ENCODE measurements around a stretch of chr1.

- PRO-cap, 8 experiments: no peak in any of the 8 experiments
Observed at GRCh38 chr1:183291686-183292326, 105.7 kb downstream of the LAMC2 start.

DNA sequence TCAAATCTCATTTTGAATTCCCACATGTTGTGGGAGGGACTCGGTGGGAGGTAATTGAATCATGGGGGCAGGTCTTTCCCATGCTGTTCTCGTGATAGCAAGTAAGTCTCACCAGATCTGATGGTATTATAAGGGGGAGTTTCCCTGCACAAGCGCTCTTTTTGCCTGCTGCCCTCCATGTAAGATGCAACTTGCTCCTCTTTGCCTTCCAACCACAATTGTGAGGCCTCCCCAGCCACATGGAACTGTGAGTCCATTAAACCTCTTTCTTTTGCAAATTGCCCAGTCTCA lies 106.4 kb downstream of the NMNAT2 start:
- PRO-cap, 8 experiments: no peak in any of the 8 experiments

GRCh38 chr1:183489677-183490409 lies 17.5 kb downstream of the SMG7 start:
- PRO-cap, 8 experiments: no peak in any of the 8 experiments

DNA sequence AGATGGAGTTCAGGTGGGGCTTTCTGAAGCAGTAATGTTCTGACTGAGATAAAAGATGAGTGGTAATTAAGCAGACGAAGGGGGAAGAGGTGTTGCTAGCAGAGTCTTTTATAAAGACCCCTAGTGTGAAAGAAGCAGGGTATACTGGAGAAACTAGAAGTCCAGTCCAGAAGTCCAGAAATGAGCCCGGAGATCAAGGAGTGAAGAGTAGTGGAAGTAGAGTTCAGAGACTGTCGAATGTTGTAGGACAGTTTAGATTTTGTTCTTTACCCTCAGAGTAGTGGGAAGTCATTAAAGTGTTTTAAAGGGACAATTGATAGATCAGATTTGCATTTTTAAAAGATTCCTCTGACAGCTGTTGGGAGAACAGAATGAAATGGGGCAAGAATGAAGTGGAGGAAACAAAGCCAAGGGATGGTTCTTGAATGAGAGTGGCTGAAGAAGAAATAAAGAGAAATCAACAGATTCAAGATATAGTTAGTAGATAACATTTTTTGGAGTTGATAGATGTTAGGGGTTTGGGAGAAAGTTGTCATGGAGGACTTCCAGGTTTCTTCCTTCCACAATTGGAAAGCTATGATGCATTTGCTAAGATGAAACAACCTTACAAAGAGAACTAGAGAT lies 39.2 kb downstream of the SMG7 start:
- PRO-cap, 8 experiments: no peak in any of the 8 experiments

- PRO-cap, 8 experiments: no peak in any of the 8 experiments
Observed at GRCh38 chr1:183576559-183577011, 13.7 kb downstream of the NCF2 start.

DNA sequence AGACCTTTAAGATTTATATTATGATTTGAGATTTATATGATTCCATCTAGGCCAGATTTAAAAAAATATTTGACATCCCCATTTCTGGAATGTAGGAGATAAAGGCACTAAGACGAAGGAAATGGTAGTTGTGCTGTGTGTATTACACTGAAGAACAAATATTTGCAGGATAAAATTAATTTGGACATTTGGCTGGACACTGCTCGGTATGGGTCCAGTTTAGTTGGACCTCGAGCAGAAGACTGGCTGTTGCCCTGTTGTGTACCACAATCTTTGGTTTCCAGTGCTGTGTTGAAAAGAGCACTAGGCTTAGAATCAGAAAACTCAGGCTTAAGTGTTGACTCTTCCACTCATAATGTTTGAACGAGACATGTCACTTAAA lies 1.1 kb upstream of the ARPC5 start:
- PRO-cap, 8 experiments: no peak in any of the 8 experiments

- PRO-cap, 8 experiments: no peak in any of the 8 experiments
Observed at GRCh38 chr1:183842357-183842837, 37.5 kb downstream of the RGL1 start.

GRCh38 chr1:183932222-183932858 lies 105.2 kb downstream of the COLGALT2 start:
- PRO-cap, 8 experiments: no peak in any of the 8 experiments

- PRO-cap, 8 experiments: no peak in any of the 8 experiments
Observed at GRCh38 chr1:184050895-184051150, 707 bp upstream of the TSEN15 start.

GRCh38 chr1:184395860-184396338 lies 9.1 kb downstream of the C1orf21 start:
- PRO-cap, 8 experiments: no peak in any of the 8 experiments

GRCh38 chr1:184479381-184479950 lies 92.6 kb downstream of the C1orf21 start:
- PRO-cap, 8 experiments: no peak in any of the 8 experiments

GRCh38 chr1:184510183-184510767 lies 123.4 kb downstream of the C1orf21 start:
- PRO-cap, 8 experiments: no peak in any of the 8 experiments

DNA sequence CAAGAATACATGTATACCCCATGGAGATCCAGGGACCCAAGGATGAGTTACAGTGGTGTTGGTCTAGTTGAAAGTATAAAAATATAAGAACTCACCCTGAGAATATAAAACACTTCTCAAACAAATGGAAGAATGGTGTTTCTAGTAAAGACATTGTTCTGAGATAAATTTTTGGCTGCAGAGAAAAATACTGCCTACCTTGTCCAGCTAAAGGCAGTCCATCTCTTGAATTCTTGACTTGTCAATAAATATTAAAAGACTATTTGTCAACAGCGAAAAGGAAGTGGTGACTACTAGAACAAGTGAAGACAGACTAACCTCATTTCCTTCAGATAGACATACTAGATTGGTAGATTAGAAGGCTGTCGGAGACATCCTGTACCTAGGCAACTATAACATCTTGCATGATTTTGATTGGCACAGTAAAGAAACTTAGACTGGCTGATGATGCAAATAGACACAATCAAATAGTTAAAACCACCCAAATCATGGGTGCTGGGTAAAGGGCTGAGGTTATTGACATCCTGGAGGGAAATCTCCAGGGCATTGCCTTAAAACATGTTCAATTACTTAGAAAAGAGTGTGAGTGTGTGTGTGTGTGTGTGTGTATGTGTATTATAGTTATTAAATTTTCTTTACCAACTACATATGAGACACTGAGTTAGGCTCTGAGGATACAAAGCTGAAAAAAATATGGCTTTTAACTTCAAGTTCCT lies 85.9 kb upstream of the EDEM3 start:
- PRO-cap, 8 experiments: peak in 1 of 8 experiments; most common plus-strand start position 502 of the sequence (in 1); most common minus-strand start position 227 of the sequence (in 1)

DNA sequence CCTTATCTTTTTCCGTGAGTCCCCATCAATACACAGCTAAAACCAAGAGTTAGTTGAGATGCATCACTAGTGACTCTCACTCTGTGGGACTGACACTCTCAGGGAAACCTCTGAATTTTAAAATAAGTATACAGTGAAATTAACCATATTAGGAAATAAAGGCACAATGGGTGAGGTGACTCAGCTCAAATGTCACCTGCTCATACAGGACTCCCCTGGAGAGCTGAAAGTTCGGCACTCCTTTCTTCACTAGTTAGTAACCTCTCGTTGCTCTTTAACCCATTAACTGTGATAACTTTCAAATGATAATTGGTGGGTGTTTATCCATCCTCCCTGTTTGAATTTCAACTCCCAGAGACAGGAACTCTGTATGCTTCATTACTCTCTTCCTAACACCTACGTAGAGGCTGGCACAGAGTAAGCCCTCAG lies 91.3 kb downstream of the NIBAN1 start:
- PRO-cap, 8 experiments: no peak in any of the 8 experiments

DNA sequence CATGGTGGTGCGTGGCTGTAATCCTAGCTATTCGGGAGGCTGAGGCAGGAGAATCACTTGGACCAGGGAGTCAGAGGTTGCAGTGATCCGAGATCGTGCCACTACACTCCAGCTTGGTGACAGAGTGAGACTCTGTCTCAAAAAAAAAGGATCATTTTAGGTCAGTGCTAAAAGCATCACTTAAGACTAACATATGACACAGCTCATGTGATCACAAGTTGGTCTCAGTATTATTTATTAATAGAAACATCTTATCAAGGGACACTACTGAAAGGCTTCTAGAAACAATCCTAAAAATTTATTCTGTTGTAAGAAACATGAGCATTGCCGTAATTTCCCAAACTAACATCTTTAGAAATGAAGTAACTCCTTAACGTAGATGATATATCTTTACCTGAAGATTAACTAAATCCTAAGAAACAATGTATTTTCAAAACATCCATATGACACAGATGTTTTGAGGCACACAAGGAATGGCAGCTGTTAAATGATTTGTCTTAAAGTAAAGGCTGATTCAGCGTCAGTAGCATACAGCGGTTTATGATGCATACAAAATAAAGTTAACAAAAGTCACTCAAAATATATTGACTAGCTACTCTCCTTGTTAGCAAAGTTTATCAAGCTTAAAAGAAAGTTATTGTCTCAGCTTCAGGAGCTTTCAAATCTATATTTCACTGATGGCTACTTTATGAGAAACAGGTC lies 2.6 kb downstream of the NIBAN1 start:
- PRO-cap, 8 experiments: no peak in any of the 8 experiments

DNA sequence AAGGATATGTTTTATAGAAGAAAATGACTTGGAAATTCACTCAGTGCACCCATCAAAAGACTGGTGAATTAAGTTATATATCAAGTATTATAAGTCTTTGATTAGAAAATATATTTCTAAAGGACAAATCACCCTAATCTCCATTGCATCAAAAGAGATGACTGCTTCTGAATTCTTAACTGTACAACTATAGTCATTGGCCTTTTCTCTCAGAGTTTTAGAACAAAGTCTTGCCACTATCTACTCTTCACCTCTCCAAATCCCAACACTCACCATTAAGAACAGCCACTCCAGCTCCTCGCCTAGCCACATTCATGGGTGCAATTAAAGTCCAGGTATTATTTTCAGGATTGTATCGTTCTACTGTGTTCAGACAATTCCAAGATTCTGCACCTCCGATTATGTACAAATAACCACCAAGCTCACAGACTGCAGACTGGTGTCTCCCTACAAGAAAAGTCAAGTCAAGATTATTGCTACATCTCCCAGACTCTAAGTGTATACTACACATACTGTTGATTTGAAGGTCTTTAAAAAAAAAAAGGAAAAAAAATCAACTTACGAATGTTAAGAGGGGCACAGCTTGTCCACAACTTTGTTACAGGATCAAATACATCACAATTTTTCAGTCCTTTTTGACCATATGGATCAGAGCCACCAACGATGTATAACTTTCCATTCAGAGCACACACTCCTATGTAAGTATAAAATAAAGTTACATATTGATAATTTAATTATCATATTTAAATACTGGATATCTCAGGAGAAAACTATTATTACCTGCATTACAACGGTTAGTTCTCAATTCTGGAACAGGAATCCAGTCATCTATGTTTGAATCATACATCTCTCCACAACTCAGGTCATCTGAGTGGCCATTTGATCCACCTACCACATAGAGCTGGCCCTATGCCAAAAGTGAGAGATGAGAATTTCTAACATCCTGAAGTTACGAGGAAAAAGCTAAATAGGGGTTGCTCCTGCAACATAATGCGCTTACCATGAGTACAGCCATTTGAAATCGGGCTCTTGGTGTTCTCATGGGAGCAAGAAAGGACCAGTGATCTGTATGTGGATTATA lies 17.3 kb downstream of the IVNS1ABP start:
- PRO-cap, 8 experiments: no peak in any of the 8 experiments

DNA sequence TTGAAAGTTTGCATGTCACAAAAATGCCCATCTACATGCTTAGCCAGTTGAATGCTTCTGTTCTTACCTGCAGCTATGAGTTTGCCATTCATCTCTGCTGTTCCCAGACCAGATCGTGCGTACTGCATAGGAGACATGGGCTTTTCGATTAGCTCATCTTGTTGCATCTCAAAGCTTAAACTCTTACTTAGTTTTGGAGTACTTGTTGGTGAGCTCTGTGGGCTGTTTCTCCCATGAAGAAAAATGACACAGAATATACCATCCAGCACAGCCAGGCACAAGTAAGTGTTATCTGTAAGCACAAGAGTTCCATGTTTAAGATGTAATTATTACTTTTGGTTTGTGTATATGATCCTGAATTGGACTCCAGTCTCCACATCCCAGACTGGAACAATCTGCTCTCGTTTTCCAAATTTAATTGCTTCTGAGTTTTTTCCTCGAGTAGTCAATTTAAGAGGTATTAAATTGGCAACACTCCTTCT lies 16.1 kb downstream of the IVNS1ABP start:
- PRO-cap, 8 experiments: peak in 3 of 8 experiments; most common minus-strand start position 384 of the sequence (in 3)

DNA sequence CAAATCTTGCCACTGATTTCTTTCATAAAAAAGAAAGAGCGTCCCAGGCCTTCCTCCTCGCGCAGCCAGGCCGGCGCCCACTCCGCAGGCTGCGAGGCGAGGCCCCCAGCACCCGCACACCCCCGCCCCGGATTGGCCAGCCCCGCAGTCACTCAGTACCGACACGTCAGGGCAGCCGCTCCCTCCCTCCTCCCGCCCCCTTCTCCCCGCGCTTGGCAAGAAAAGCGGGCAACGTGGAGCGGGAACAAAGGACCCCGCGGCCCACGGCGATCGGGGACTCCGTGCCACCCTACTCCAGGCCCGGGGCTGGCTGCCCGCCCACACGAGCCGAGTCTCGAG lies 934 bp downstream of the IVNS1ABP start:
- PRO-cap, 8 experiments: peak in 7 of 8 experiments; most common plus-strand start position 218 of the sequence (in 6); most common minus-strand start position 150 of the sequence (in 4)

DNA sequence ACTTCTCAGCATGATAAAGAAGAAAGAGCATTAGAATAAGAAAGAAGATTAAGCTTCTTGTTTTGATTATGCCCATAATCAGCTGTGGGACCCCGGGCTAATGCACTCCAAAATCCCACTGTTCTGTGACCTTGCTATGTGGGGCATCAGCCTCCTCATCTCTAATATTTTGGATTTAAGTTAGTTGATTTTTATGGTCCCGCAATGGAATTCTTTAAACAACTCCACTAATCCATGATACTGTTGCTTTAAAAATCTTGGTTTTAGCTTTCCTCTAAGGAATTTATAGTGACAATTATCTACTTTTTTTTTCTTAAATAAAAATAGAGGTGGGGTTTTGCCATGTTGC lies 57.6 kb upstream of the IVNS1ABP start:
- PRO-cap, 8 experiments: peak in 2 of 8 experiments; most common minus-strand start position 214 of the sequence (in 2)

- PRO-cap, 8 experiments: no peak in any of the 8 experiments
Observed at GRCh38 chr1:185393734-185394054, 76.7 kb upstream of the IVNS1ABP start.